Spleen (tissue), 7 donors: ENCODE data around the gene UPK1B.

- PRO-cap, 4 experiments = no peak in any of the 4 experiments
- RAMPAGE, long total RNA, 4 experiments = no peak in any of the 4 experiments
Observed at GRCh38 chr3:114318363-114318824, 24.6 kb downstream of the TIGIT start.

- PRO-cap, 4 experiments = no peak in any of the 4 experiments
- RAMPAGE, long total RNA, 4 experiments = no peak in any of the 4 experiments
Observed at GRCh38 chr3:114325576-114326196, 31.9 kb downstream of the TIGIT start.

GRCh38 chr3:114370305-114371092, 76.7 kb downstream of the TIGIT start:
- PRO-cap, 4 experiments = no peak in any of the 4 experiments
- RAMPAGE, long total RNA, 4 experiments = no peak in any of the 4 experiments

DNA sequence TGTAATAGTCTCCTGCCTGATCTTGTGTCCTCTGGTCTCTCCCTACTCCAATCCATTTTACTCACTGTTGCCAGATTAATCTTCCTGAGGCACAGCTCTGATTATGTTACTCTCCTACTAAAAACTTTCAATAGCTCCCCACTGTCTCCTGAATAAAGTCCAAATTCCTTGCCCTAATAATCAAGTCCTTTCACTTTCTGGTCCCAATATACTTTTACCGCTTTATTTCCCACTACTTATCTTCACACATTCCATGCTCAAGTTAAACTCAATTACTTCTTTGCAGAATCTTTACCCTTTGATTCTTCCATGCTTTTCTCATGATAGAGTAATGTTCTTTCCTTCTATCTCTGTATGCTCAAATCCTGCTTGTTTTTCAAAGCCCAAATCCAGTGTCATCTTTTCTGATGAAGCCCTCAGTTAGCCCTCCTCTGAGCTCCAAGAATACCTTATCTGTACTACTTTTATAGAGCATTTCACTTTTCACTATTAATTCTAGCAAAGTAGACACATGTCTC, 181.1 kb downstream of the TIGIT start:
- PRO-cap, 4 experiments = no peak in any of the 4 experiments
- RAMPAGE, long total RNA, 4 experiments = no peak in any of the 4 experiments

DNA sequence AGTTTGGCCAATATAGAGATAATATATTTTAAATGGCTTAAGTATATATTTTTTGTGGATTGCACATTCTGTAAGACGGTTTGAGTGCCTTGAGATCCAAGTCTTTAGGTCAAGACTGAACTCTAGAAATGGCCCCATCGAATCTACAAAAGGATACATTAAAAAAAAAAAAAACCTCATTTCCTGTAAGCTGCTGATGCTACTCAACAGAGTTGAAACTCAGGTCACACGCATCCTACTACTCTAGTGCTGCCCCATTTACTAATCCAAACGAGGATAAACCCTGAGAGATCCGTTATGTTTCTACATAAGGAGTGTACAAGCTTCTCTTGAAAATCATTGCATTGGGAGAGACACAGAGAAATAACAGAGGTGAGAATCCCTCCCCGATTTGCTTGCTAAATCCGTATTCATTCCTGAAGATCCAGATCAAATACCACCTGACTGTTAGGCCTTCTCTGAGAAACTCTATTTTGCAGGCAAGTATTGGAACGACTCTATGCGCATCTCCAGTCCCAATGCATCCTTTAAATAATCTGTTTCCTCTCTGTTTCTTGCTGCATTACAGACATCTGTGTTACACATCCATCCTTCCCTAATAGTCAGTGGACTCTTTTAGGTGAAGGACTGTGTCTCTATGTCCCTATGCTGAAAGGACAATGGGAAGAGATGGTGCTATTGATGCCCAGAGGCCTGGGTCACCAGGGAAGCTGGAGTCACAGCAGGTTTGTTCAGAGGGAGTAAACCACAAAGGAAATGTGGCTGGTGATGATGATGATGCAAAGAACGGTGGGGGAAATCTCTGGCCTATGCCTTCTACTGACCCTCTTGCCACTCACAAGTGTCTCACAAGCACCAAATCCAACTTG, 187.5 kb downstream of the TIGIT start:
- PRO-cap, 4 experiments = no peak in any of the 4 experiments
- RAMPAGE, long total RNA, 4 experiments = no peak in any of the 4 experiments

DNA sequence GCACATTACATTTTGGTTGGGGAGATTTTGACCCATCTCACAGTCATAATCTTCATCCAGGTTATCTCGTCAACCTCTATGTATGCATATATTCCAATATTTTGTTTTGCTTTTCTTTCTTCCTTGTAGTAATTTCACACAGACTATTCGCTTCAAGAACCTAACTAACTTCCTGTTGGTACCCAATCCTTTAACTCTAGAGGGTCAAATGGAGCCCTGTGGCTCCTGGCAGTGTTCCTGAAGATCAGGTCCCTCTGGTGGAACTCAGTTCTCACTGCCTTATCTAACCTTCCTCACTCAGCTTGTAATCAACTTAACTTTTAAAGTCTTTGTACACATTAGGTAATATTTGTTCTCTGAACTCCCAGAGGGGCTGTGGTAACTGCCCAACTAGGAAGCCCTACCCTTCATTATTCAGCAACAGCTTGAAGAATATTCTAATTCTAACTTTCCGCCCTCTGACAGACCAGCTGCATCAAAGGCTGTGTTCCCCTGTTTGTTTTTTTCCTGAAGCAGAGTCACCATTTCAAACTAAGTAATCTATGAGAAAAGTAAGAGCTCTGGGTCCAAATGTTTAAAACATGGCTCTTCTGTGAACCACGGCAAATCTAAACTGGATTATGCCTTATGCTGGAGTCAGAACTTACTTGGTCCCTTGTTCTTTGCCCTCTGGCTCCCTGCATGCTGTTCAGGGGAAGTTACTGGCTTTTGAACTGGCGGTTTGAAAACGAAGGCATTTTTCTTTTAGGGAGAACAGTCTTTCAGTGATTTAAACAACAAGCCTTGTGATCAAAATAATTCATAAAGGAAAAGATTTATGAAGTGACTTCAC, 365.4 kb downstream of the TIGIT start:
- PRO-cap, 4 experiments = no peak in any of the 4 experiments
- RAMPAGE, long total RNA, 4 experiments = no peak in any of the 4 experiments

GRCh38 chr3:114709002-114709568, 415.3 kb downstream of the TIGIT start:
- PRO-cap, 4 experiments = no peak in any of the 4 experiments
- RAMPAGE, long total RNA, 4 experiments = no peak in any of the 4 experiments

GRCh38 chr3:114718597-114719282, 424.9 kb downstream of the TIGIT start:
- PRO-cap, 4 experiments = no peak in any of the 4 experiments
- RAMPAGE, long total RNA, 4 experiments = no peak in any of the 4 experiments

DNA sequence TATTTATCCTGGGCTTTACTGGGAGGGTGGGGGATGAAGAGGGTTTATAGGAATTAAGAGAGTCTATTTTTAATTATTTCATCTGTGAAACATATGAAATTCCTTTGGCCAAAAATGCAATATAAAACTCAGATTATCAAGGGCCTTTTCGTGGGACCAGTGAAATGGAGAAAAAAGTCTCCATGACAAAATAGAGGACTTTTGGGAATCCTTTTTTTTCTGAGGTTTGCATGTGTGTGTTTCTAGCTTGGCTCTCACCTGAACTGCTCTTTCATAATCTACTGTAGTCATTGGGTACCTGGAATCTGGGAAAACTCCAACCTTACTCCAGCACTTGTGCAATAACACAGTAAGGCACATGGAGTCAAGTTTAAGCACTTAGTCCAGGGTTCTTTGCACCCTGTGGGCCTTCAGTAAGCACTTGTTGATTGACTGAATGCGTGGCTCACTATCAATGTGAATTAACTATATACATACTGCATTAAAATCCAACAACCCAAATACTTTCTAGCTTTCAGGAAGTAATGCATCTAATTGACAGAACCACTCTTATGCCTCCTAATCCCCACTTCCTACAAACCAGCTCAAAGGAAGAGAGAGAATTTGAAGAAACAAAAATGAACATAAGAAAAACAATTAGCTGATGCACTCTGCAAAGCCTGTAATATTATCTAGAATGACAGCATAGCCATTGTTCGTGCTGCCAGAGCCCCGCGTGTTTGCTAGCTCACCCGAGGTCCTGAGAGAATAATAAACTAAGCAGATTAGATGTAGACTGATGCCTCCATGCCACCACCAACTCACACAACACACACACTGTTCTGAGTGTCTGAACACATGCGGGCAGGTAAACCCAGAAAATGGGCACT, 299.4 kb downstream of the ZBTB20 start:
- PRO-cap, 4 experiments = no peak in any of the 4 experiments
- RAMPAGE, long total RNA, 4 experiments = no peak in any of the 4 experiments

GRCh38 chr3:115098853-115099428, 48.1 kb downstream of the ZBTB20 start:
- PRO-cap, 4 experiments = no peak in any of the 4 experiments
- RAMPAGE, long total RNA, 4 experiments = no peak in any of the 4 experiments

DNA sequence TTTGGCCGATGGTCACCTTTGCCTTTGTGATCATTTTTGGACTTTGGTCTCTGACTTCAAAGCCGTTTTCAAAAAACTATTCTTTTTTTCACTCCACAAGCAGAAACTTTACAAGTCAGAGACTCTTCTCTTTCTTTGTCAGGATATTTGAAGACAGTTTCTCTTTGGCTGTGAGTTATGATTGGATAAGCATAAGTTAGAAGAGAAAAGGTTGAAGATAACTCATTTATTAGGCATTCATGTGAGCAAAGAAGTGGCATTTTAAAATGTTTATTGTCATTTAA, 83.3 kb downstream of the GAP43 start:
- PRO-cap, 4 experiments = peak in 1 of 4 experiments; most common minus-strand start position 76 of the sequence (in 1)
- RAMPAGE, long total RNA, 4 experiments = no peak in any of the 4 experiments

DNA sequence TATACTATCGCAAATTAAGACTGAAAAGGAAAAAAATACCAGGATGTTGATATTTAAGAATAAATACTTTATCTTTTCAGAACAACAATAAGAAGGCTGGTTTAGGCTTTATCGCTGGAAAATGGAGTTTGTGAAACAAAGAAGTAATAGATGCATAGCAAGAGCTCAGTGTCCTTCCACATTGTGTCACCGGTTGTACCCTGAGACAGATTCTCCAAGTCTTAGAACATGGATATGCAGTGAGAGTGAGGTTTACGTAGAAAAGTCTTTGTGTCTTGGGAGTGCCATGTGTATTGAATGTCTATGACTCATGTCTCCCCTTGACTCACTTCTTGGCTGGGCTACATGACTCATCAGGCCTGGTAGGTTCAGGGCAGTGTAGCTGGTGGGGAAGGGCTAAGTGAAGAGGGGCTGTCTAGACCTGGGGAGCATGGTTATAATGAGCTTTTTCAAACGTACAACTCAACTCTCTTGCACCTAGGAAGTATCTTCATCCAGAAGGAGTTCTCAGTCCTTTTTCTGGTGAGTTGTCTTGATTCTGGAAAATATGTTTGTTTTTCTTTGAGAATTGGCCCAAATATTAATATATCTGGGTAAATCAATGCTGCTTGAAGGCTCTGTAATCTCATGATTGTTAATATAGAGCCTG, 167.5 kb downstream of the GAP43 start:
- PRO-cap, 4 experiments = no peak in any of the 4 experiments
- RAMPAGE, long total RNA, 4 experiments = no peak in any of the 4 experiments

DNA sequence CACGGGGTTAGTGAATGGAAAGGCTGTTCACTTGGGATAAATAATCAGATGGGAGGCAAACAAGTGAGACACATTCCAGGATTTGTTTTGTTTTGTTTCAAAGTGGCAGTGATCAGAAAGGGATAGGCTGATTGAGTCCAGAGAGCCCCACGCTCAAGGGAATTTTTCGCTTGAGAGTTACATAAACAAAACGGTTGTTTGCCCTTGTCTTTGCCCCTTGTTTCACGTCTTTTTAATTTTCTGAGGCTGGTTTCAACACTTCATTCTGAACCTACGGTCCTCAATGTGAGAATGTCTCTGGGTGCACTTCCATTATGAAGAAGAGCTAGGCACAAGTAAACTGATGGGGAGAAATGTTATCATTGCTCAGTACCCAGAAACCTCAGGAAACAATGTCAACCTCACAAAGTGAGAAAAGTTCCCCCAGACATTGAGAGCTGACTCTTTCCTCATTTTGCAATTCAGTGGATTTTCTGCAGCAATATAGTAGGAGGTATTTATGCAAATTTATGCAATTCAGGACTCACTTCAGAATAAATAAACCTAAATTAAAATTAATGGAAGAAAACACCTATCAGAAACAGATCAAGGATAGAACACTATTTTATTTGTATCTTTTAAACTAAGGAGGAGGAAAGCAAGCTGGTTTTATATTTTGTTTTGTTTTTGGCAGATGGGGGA, 208.0 kb downstream of the GAP43 start:
- PRO-cap, 4 experiments = no peak in any of the 4 experiments
- RAMPAGE, long total RNA, 4 experiments = no peak in any of the 4 experiments

DNA sequence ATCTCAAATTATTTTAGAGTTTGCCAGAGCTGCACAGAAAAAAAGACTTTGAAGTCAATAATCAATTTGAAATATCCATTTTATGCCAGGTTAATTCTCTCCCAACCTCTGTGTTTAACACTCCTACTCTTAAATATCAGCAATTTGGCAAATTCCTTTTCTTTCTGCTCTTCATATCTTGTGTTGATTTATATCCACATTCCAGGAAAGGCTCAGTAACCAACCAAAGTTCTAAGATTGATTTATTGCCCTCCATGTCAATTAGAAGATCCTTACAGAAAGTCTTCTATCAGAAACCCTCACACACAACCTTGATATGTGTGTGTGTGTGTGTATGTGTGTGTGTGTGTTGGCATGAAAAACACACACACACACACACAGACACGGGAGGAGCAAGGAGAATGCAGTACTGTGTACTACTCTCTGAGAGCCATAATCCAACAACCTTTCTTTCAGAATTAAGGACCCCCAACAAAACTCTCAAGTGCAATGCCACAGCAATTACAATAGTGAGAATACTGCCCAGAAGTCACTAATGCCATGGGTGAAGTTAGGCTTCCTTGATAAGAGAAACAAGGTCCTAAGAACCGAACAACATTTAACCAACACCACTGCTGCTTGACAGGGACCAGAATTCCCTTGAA, 1.1 kb downstream of the LSAMP start:
- PRO-cap, 4 experiments = no peak in any of the 4 experiments
- RAMPAGE, long total RNA, 4 experiments = no peak in any of the 4 experiments

- PRO-cap, 4 experiments = no peak in any of the 4 experiments
- RAMPAGE, long total RNA, 4 experiments = no peak in any of the 4 experiments
Observed at GRCh38 chr3:118577271-118577672, 457.4 kb downstream of the IGSF11 start.

DNA sequence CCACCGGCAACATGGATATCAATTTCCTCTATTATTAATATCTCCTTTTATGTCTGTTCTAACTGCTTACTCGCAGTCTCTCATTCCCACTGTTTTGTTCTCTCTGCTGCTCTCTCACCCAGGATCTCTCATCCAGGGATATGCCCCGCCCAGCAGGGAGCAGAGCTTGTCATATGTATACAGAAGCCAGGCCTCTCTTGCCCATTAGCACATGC, 61.7 kb downstream of the IGSF11 start:
- PRO-cap, 4 experiments = no peak in any of the 4 experiments
- RAMPAGE, long total RNA, 4 experiments = no peak in any of the 4 experiments

DNA sequence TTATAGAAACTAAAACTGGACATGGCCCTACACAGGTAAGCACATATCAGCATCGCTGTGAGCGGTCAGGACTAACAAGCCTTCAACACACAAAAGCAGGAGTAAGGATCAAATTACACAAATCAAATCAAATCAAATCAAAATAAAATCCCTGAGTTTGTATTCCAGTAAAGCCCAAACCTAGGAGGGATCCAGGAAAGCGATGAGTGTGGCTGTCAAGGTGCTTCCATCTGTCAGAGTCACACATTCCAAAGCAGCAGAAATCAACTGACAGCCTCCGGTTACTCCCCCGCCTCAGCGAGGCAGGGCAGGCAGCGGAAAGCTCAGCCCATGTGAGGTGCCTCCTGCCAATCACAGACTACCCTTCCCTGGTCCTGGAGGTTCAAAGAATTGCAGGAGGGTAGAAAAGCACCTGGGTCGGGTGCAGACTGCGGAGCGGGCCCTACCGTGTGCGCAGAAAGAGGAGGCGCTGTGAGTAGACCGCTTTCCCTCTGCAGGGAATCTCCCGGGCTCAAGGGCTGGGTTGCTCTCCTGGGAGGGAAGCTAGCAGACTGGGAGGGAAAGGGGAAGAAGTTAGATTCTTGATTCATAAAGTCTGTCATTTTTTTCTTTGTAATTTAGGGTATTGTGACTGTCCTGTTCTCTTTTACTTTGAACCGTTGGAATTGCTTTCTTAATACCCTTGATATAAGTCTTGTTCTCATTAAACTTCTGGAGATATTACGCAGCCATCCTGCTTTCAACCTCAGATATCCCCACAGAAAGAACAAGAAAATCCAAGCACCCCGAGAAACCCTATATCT, at the start of gene UPK1B:
Gene UPK1B (plus strand): TSS at position 431 of the 803 bp plus-strand sequence.
- PRO-cap, 4 experiments = no peak in any of the 4 experiments
- RAMPAGE, long total RNA, 4 experiments = no peak in any of the 4 experiments

DNA sequence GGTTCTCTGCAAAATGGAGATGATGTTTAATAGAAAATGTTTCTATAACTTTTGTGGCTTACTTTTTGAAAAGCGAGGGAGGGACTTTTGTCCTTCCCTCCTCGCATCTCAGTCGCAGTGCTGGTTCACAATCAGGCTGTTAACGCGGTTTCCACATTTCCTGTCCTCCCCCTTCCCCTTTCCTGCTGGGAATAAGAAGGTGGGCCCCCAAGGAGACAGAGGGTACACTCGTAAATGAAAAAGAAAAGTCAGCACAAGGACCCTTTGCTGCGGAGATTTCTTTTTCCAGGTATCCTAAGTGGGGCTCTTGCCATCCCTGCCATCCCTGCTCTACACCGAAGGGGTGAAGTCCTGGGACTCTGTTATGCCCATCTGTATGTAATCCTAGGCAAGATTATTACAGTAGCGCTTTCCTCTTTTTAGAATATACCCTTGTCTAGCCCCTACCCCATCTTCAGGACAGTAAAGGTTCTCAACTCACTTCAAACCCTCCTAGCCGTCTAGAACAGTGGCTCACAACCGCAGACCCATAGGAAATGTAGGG, 29.6 kb downstream of the ARHGAP31 start:
- PRO-cap, 4 experiments = no peak in any of the 4 experiments
- RAMPAGE, long total RNA, 4 experiments = no peak in any of the 4 experiments

GRCh38 chr3:119414195-119414682, 49.2 kb downstream of the TMEM39A start:
- PRO-cap, 4 experiments = peak in 2 of 4 experiments; most common plus-strand start chr3:119414404 (in 2)
- RAMPAGE, long total RNA, 4 experiments = no peak in any of the 4 experiments

GRCh38 chr3:119437337-119438351, 25.8 kb downstream of the TMEM39A start:
- PRO-cap, 4 experiments = no peak in any of the 4 experiments
- RAMPAGE, long total RNA, 4 experiments = start-site peak on the plus strand in 1 of 4 experiments, at chr3:119437616-119437907 at its widest, 5 reads per replicate